SK-N-SH (cell line): ENCODE data around the genes PEX5L and SOX2.

DNA sequence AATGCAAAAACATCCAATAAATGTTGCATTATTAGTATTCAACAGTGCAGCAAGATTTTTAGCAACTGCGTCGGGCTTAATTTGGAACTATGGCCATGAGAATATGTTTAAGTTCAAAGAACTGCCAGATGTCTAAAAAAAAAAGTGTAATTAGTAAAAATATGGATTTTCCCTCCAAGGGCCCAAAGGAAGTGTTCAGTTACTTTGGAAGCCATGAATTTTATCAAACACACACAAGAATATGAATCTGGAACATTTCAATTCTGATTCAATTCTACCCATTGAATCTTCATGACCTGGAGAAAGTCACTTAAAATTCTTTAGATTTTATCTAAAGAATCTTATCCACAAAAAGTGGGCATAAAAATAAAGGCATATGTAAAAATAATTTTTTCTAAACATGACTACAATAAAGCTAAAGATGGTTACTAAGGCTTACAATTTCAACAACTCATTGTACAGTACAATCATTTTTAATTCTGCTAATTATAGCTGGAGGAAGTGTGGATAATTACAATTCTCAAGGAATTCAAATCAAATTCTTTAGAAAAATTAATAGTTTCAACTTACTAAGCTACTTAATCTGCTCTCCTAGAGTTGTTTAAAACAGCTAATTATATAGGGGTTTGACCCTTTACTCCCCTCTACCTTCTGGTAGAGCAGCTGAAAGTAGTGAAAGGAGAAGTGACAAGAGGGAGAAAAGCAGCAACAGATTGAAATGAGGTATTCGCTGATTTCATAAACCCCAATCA lies 53.1 kb downstream of the ZMAT3 start:
- RRBS = no CpG with 5 or more reads among the region's 3 CpGs
CAGE:
- cytosol, long polyA plus RNA = no peak
- long polyA plus RNA = no peak
- nucleus, long polyA plus RNA = no peak

- RRBS = no CpG with 5 or more reads among the region's 3 CpGs
CAGE:
- cytosol, long polyA plus RNA = no peak
- long polyA plus RNA = no peak
- nucleus, long polyA plus RNA = no peak
Measured at GRCh38 chr3:179220870-179221300, 30.0 kb downstream of the KCNMB3 start.

DNA sequence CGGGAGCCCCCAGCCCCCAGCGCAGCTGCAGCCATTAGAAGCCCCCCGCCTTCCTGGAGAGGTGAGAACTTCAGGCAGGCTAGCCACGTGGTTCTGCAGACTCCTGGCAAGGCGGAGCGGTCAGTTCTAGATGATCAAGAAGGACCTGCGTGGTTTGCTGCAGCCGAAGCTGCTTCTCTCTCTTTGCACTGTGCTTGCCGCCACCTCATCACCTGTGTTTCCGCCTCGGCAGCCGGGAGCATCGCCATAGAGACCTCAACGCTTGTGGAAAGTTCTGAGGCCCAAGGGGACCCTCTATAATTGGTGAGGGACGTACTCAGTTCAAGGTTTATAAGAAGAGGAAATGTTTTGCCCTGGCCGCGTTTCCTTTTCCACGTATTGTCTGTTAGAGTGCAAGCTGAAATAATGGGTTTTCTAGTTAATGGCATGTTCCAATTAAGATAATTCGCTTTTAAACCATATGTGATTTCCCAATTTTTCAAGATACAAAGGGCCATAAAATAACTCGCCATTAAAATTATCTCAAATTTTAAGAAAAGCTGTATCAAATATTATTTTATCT lies 16.0 kb upstream of the KCNMB3 start:
- RRBS = no CpG with 5 or more reads among the region's 20 CpGs
CAGE:
- cytosol, long polyA plus RNA = no peak
- long polyA plus RNA = no peak
- nucleus, long polyA plus RNA = no peak

DNA sequence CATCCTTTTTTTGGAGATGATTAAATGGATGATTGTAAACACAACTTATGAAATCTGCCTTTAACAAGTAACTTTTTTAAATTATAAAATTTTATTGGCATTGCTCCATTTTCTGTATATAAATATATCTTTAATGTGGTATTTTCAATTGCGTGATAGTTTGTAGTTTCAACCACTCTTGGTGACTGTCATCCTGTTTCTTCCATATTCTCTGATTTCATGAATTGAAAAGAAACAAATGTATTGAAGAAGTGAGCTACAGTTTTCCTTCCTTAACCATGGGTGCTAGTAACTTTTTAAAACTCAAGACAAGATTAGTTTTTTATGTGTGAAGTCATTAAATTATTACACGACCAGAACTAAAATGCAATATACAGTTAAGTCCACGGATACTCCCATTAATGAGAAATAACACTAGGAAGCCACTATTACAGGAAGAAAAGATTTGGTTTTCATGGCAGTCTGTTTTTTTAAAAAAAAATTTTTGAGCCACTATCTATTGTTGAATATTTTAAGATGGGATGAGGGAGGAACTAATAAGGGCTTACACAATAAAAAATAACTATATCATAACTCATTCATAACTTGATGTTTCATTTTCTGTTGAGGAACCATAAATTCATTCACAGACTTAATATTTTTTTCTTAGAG lies 11.8 kb downstream of the ZNF639 start:
- RRBS = no CpG with 5 or more reads among the region's 3 CpGs
CAGE:
- cytosol, long polyA plus RNA = no peak
- long polyA plus RNA = no peak
- nucleus, long polyA plus RNA = no peak

- RRBS = no CpG with 5 or more reads among the region's 17 CpGs
CAGE:
- cytosol, long polyA plus RNA = no peak
- long polyA plus RNA = no peak
- nucleus, long polyA plus RNA = no peak
Measured at GRCh38 chr3:179464098-179464914, 13.0 kb upstream of the GNB4 start.

DNA sequence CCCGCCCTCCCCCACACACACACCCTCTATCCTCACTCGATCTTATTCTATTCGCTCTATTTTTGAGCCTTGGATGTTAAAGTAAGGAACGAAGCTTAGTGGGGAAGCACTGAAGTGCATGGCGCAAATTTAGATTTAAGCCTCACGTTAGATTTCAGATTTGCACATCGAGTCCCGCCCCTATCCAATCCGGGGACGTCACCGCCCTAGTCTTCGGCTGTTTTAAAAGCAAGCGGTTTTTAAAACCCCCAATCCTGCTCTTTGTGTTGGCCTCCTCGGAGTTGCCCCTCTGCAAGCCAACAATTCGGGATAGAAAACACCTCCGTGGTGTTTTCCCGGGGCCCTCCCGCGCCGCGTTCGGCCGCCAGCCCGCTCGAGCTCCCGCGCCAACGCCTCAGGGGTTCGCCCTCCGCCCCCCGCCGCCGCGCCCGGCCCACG lies 334 bp upstream of the USP13 start:
- RRBS = under 1% methylated on average over 16 of the region's 36 CpGs
CAGE:
- cytosol, long polyA plus RNA = no peak
- long polyA plus RNA = no peak
- nucleus, long polyA plus RNA = no peak

DNA sequence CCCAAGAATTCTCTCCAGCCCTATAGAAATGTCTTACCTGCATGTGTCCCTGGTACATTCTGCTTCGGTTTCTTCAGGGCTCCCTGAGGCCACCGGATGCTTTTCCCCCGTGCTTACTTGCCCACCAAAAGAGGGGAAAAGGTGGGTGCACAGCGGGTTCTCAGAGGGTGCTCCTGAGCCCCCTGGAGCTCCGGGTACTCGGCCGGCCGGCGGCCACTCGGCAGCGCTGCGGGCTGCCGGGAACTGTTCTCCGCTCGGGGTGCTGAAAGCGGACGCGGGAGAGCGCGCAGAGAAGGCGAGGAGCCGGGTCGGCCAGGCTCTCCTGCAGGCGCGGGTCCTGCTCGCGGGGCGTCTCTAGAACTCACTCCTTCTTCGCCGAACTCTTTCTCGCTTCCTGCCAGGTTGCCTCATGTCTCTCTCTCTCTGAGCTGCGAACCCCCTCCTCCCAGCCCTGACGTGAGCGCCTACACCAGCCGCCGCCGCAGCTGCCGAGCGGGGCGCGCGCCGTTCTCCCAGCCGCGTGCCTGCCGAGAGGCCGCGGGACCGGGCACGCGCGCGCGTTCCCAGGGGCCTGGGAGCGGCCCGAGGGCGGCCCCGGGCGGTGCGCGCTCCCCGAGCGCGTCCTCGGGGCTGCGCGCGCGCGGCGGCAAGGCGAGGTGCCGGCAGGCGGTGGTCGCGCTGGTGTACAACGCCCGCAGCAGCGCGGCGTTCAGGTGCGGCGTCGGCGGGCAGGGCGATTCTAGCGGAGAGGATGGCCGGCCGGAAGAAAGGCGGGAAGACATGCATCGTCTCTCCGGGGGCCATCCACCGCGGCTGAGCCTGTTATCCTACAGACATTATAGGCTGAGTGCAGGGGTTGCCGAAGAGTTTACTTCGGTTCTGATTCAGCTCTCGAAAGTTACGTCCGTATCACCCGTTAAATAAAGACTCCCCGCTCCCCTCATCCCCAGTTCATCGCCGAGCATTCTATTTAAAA lies at the start of gene PEX5L:
Gene PEX5L (minus strand): TSS at position 396 of the 976 bp plus-strand sequence.
- RRBS = 2% methylated on average over 43 of the region's 103 CpGs
CAGE:
- cytosol, long polyA plus RNA = no peak
- long polyA plus RNA = no peak
- nucleus, long polyA plus RNA = no peak

- RRBS = 0% methylated on average over 4 of the region's 35 CpGs
CAGE:
- cytosol, long polyA plus RNA = no peak
- long polyA plus RNA = no peak
- nucleus, long polyA plus RNA = no peak
Measured at GRCh38 chr3:181711615-181712281, at the start of gene SOX2. SOX2 (plus strand) TSS chr3:181711925.

CAGE:
- cytosol, long polyA plus RNA = no peak
- long polyA plus RNA = no peak
- nucleus, long polyA plus RNA = no peak
Measured at GRCh38 chr3:181942291-181942626, 230.5 kb downstream of the SOX2 start.

DNA sequence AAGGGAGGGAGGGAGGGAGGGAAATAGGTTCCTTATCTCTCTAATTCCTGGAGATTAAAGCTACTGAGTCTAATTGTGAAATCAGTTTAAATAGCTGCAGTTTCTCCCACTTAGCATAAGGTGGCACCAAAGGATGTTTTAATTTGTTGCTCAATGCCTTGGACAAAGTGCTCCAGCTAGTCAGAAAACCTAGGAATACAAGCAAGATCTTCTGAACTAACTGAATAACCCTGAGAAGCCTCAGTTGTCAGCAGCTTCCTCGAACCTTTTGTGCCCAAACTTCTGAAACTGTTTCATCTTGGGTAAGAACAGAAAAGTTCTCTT lies 79.2 kb upstream of the ATP11B start:
- RRBS = no CpG with 5 or more reads among the region's 1 CpG
CAGE:
- cytosol, long polyA plus RNA = no peak
- long polyA plus RNA = no peak
- nucleus, long polyA plus RNA = no peak

GRCh38 chr3:182738704-182739561 lies 54.4 kb upstream of the ATP11B start:
- RRBS = no CpG with 5 or more reads among the region's 5 CpGs
CAGE:
- cytosol, long polyA plus RNA = no peak
- long polyA plus RNA = no peak
- nucleus, long polyA plus RNA = no peak

GRCh38 chr3:182793276-182793439 lies 146 bp upstream of the ATP11B start:
- RRBS = under 1% methylated on average over 11 of the region's 23 CpGs
CAGE:
- cytosol, long polyA plus RNA = no peak
- long polyA plus RNA = no peak
- nucleus, long polyA plus RNA = no peak

- RRBS = no CpG with 5 or more reads among the region's 7 CpGs
CAGE:
- cytosol, long polyA plus RNA = no peak
- long polyA plus RNA = no peak
- nucleus, long polyA plus RNA = no peak
Measured at GRCh38 chr3:182820035-182820850, 26.9 kb downstream of the ATP11B start.

- RRBS = no CpG with 5 or more reads among the region's 5 CpGs
CAGE:
- cytosol, long polyA plus RNA = no peak
- long polyA plus RNA = no peak
- nucleus, long polyA plus RNA = no peak
Measured at GRCh38 chr3:182849332-182850069, 56.2 kb downstream of the ATP11B start.

DNA sequence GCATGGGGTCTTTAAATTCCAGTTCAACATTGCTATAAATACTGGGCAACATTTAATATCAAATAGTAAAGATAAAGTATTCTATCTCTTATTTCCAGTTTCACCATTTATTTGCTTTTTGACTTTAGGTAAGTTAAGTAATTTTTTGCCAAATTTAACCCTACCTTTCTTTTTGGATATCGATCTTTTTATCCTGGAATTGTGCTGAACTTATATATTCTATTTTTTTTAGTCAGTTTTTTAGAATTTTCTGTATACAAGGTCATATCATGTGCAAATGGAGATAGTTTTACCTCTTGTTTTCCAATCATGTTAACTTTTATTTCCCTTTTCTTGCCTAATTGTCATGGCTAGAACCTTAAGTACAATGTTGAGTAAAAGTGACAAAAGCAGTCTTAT lies 70.6 kb downstream of the ATP11B start:
- RRBS = no CpG with 5 or more reads among the region's 1 CpG
CAGE:
- cytosol, long polyA plus RNA = no peak
- long polyA plus RNA = no peak
- nucleus, long polyA plus RNA = no peak

GRCh38 chr3:182867878-182868312 lies 74.6 kb downstream of the ATP11B start:
CAGE:
- cytosol, long polyA plus RNA = no peak
- long polyA plus RNA = no peak
- nucleus, long polyA plus RNA = no peak

GRCh38 chr3:182880697-182881070 lies 87.4 kb downstream of the ATP11B start:
- RRBS = no CpG with 5 or more reads among the region's 2 CpGs
CAGE:
- cytosol, long polyA plus RNA = no peak
- long polyA plus RNA = no peak
- nucleus, long polyA plus RNA = no peak

GRCh38 chr3:182914307-182915033 lies 65.9 kb downstream of the DCUN1D1 start:
- RRBS = no CpG with 5 or more reads among the region's 2 CpGs
CAGE:
- cytosol, long polyA plus RNA = no peak
- long polyA plus RNA = no peak
- nucleus, long polyA plus RNA = no peak

- RRBS = no CpG with 5 or more reads among the region's 6 CpGs
CAGE:
- cytosol, long polyA plus RNA = no peak
- long polyA plus RNA = no peak
- nucleus, long polyA plus RNA = no peak
Measured at GRCh38 chr3:183153229-183153462, 9.4 kb downstream of the LAMP3 start.

DNA sequence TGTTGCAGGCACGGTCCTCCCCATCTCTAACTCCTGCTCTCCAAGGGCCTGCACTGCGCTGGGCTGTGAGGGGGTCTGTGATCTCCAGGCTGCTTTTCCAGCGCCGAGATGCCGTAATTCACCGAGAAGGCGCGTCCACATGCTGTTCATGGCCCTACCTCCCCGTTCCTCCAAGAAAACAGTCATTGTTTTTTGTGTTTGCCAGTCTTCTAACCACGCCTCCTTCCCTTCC lies 17.6 kb upstream of the LAMP3 start:
- RRBS = no CpG with 5 or more reads among the region's 10 CpGs
CAGE:
- cytosol, long polyA plus RNA = no peak
- long polyA plus RNA = no peak
- nucleus, long polyA plus RNA = no peak